Subcutaneous preadipocyte (primary cell): ENCODE measurements around a stretch of chr2.

- CAGE, long polyA plus RNA, result no peak
Measured at GRCh38 chr2:101063241-101063993, 61.3 kb downstream of the RPL31 start.

GRCh38 chr2:101080087-101081074, 70.8 kb downstream of the TBC1D8 start:
- CAGE, long polyA plus RNA, result no peak

- CAGE, long polyA plus RNA, result no peak
Measured at GRCh38 chr2:101121172-101121501, 30.0 kb downstream of the TBC1D8 start.

DNA sequence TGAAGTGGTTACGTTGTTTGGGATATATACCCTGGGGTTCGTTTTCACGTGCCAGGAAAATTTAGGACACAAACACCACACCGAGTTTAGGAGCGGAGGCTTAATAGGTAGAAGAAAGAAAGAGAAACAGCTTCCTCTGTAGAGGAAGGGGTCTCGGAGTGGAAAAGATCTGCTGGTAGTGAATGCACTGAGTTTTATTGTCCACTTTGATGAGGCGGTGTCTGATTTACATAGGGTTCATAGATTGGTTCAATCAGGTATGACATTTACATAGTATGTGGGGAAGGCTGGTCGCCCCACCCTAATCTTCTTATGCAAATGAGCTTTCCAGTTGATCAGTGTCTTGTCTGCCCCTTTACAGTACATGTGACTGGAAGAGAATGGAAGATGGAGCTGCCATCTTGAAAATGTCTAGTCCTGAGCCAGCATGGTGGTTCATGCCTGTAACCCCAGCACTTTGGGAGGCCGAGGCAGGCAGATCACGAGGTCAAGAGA, 19.9 kb upstream of the CNOT11 start:
- CAGE, long polyA plus RNA, result no peak

GRCh38 chr2:101268744-101269995, 16.5 kb downstream of the CNOT11 start:
- CAGE, long polyA plus RNA, result no peak

GRCh38 chr2:101307493-101307808, 1.1 kb downstream of the RNF149 start:
- CAGE, long polyA plus RNA, result no peak

DNA sequence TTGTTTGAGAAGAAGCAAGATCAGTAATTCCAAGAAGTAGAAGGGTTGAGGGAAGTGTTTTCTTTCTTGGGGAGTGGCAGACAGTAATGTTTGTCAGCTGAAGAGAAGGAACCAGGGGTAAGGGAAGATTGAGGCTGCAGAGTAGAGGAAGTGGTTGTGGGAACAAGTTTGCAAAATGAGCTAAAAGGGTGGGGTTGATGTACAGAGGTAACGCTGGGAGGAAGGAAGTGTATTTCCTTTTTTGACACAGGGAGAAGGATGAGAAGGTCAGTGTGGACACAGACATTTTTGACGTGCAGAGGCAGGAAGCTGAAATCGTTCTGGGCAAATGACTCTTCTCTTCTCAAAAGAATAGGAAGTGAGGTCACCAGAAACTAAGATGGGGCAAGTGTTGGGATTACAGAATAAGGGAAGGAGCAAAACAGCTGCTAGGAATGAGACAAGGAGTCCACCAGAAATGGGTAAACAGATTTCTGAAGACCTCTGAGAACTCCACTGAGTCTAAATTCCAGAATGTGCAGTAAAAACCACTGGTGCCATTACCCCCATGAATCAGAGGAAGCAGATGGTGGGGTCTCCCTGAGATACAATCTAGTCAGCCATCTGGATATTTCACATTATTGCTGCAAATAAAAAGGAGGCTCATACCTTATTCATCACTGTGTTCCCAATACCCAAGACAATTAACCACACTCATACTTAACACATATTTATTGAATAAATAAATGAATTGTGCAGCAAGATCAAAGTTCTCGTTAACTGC, 20.1 kb upstream of the RNF149 start:
- CAGE, long polyA plus RNA, result no peak

- CAGE, long polyA plus RNA, result no peak
Measured at GRCh38 chr2:101330342-101331342, 22.1 kb upstream of the RNF149 start.

- CAGE, long polyA plus RNA, result no peak
Measured at GRCh38 chr2:101625410-101625951, 72.0 kb upstream of the MAP4K4 start.

DNA sequence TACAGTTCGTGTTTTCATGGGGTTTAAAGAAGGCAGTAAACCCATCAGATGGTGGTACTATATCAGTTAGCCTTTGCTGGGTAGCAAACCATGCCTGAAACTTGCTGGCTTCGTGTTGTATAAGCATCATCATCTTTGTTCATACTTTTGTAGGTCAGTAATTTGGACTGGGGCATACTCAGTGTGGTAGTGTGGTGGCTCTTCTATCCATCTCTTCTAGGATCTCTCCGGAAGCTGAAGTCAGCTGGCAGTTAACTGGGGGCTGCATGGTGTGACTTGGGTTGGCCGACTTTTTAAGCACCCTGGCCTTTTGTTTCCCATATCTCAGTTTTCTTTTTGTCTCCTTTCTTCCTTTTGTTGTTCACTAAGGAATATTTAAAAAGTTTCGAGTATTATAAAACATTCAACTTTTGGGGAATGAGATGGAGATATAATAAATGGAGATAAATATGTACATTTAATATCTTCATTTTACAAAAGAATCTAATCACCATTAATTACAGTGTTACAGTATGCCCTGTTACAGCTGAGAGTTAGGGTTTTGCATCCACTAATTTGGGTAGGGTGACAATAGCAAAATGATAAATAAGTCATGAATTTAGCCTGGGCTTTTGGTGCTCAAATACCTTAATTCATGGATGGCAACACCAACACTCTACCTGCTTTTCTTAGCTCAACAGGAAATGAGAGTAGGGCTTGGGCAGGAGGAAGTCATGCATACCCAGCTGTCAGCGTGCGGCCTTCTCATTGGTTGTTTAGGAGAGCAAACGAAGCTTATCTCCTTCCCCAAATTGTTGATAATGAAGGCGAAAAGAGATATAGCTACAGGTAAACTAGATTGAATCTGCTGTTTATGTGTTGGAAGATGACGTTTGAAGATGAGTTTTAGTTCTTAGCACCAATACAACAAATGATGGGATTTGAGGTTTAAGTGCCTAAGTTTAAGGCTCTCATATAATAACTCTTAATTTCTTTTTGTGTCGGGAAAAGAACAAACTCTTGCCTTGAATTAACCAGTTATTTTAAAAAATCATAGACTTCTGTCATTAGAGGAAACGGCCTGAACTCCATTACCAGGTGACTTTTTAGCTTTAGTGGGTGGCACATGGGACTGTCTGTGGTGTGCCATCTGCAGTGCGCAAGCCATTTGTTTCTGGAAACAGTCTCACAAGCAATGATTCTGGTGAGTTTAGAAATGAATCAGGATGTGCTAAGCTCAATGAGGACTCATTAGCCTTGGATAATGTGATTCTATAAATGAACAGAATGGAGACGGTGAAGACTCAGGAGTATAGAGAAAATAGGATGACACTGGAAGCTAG, 19.5 kb downstream of the MAP4K4 start:
- CAGE, long polyA plus RNA, result no peak

- CAGE, long polyA plus RNA, result no peak
Measured at GRCh38 chr2:101751556-101752136, 54.1 kb downstream of the MAP4K4 start.

DNA sequence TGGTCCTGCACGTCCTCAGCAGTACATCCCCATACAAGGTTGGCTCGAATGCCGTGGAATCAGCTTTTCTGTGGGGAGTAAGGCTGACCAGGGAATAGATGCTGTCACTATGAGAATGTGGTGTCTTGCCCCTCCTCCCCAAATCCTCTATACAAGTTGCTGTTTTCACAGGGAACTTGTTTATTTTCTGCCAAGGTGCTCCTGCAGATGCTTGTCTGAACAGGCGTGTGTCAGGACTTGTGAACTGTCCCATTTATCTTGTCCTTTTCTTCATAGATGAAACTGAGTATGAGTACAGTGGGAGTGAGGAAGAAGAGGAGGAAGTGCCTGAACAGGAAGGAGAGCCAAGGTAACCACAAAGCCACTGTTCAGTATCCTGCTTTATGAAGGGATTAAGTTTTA, 144.8 kb downstream of the MAP4K4 start:
- CAGE, long polyA plus RNA, result no peak

GRCh38 chr2:101875772-101876521, 115.8 kb upstream of the IL1R2 start:
- CAGE, long polyA plus RNA, result no peak

DNA sequence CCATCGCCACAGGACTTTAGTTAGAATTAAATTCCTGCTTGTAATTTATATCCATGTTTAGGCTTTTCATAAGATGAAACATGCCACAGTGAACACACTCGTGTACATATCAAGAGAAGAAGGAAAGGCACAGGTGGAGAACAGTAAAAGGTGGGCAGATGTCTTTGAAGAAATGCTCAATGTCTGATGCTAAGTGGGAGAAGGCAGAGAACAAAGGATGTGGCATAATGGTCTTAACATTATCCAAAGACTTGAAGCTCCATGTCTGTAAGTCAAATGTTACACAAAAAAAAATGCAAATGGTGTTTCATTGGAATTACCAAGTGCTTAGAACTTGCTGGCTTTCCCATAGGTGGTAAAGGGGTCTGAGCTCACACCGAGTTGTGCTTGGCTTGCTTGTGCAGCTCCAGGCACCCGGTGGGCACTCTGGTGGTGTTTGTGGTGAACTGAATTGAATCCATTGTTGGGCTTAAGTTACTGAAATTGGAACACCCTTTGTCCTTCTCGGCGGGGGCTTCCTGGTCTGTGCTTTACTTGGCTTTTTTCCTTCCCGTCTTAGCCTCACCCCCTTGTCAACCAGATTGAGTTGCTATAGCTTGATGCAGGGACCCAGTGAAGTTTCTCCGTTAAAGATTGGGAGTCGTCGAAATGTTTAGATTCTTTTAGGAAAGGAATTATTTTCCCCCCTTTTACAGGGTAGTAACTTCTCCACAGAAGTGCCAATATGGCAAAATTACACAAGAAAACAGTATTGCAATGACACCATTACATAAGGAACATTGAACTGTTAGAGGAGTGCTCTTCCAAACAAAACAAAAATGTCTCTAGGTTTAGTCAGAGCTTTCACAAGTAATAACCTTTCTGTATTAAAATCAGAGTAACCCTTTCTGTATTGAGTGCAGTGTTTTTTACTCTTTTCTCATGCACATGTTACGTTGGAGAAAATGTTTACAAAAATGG, 98.0 kb upstream of the IL1R2 start:
- CAGE, long polyA plus RNA, result no peak

DNA sequence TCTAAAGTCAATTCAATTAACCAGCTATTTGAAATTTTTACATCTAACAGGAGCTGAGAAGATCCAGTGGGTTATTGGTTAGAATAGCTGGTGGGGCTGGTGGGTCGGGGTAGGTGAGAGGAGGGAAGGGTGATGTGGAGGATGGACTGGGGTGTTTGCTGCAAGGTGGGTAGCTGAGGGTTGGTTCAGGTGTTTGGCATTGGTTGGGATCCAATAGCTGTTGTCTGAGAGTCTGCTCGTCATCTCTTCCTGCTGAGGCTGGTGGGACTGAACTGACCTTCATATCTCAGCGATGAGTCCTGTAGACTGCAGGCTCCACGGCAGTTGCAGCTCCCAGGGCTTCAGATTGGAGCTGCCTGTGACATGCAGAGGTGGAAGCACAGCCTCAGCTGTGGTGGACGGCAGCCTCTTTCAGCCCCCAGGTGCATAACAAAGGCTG, 4.0 kb upstream of the IL1R2 start:
- CAGE, long polyA plus RNA, result no peak

DNA sequence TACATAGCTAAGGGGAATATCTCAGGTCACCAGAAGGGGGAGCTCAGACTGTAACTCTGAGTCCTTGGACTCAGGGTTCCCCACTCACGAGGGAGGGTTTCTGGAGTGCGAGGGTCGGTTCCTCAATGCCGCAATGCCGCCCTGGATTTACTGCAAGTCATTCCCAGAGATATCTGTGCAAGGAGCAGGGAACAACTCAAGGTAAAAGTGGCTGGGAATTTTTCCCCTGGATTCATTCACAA, 14.6 kb downstream of the IL1R2 start:
- CAGE, long polyA plus RNA, result no peak

GRCh38 chr2:102048413-102049001, 56.7 kb downstream of the IL1R2 start:
- CAGE, long polyA plus RNA, result no peak

DNA sequence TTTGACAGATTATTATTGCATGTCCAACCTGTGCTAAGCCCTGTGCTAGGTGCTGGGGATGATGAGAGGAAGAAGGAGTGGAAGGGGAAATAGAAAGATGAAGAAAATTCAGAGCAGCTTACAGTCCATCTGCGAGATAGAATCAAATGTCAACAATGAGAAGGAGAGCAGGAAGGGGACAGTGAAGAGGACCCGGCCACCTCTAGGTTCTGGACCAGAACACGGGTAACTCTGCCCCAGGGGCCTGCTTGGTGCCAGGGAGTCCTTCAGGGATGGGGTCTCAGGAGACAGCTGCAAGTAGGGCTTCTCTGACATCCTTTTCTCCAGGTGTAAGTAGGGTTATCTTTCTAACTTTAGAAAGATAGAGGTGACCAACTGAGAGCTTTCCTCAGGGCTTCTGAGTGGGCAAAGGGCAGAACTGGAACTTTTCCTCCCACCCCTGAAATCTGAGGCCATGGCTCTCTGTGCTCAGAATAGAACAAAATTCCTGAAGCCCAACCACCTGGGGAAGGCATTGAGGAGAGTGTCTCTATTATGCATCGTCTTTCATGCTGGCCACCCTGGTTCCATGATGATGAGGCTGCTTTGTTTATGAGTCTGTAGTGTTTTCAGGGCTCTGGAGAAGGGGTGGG, 30.9 kb upstream of the IL1R1 start:
- CAGE, long polyA plus RNA, result no peak

DNA sequence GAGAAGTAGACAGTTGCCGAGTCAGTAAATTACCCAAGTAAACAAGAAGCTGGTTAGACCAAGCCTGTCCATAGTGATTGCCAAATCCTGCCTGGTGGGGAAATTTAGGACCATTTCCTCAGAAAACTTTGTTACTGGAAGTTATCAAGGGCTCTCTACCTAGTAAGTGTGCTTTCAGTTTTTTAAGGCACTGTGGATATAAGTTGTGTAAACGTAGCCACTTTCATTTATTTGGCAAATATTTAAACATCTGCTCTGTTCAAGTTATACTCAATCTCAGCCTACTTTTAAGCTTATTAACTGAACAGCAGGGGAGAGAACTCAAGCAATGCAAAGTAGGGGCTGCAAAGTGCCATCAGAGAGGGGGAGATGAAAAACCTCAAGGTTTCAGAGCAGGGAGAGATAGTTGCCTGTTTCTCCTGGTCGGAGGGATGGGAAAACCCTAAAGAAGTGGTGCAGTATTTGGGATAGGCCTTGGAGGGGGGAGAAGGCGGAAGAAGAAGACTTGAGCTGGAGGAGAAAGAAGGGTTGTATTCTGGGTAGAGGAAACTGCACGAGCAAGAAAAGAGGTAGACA, 27.2 kb upstream of the IL1R1 start:
- CAGE, long polyA plus RNA, result no peak

DNA sequence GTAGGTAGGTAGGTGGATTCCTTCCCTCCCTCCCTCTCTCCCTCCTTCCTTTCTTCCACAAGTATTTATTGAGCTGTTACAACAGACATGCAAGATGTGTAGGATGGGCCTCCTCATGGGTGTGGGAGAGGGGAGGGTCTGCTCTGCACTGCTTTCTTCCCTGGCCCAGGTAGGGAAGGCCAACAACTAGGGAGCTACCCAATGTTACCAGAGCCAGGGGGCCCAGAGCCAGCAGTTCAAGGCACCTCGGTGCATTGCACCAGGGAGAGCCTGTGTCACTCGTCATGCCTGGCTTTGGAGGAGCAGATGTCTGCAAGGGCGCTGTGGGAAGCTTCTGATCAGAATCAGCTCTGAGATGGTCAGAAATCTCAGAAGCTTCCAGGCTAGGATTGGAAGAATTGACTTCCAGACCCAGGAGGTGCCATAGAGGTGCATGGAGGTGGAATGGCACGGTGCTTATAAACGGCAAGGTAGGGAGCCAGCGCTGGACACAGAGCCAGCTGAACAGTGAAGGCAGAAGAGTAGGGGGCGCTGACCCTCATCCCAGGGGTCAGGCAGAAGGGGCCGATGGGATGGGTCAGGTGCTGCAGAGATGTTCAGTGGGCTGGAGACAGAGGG, 9.0 kb downstream of the IL1R1 start:
- CAGE, long polyA plus RNA, result no peak